AG09319 (cell line): Measurements from ENCODE around the gene SLC2A11.

DNA sequence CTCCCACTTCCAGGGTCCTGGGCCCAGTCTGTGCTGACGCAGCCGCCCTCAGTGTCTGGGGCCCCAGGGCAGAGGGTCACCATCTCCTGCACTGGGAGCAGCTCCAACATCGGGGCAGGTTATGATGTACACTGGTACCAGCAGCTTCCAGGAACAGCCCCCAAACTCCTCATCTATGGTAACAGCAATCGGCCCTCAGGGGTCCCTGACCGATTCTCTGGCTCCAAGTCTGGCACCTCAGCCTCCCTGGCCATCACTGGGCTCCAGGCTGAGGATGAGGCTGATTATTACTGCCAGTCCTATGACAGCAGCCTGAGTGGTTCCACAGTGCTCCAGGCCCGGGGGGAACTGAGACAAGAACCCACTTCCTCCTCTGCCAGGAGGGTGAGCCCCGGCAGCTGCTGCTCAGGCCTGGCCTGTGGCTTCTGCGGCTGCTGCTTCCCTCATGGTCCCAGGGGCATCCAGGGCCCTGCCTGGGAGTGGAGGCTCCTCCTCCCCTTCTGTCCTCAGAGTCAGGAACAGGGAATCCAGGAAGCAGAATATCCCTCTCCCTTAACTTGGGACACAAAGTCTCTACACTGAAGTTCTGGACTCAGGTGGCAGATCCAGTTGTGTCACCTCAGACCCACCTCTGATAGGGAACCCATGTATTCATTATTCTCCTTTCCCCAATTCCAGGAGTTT is 98.4 kb downstream of the ZNF280B start:
- RRBS, result 33% methylated on average over 1 of the region's 8 CpGs

- RRBS, result no CpG with 5 or more reads among the region's 7 CpGs
Measured at GRCh38 chr22:22506267-22507410, 1.9 kb downstream of the ZNF280B start.

- RRBS, result no CpG with 5 or more reads among the region's 5 CpGs
Measured at GRCh38 chr22:22519539-22519883, 559 bp downstream of the ZNF280A start.

DNA sequence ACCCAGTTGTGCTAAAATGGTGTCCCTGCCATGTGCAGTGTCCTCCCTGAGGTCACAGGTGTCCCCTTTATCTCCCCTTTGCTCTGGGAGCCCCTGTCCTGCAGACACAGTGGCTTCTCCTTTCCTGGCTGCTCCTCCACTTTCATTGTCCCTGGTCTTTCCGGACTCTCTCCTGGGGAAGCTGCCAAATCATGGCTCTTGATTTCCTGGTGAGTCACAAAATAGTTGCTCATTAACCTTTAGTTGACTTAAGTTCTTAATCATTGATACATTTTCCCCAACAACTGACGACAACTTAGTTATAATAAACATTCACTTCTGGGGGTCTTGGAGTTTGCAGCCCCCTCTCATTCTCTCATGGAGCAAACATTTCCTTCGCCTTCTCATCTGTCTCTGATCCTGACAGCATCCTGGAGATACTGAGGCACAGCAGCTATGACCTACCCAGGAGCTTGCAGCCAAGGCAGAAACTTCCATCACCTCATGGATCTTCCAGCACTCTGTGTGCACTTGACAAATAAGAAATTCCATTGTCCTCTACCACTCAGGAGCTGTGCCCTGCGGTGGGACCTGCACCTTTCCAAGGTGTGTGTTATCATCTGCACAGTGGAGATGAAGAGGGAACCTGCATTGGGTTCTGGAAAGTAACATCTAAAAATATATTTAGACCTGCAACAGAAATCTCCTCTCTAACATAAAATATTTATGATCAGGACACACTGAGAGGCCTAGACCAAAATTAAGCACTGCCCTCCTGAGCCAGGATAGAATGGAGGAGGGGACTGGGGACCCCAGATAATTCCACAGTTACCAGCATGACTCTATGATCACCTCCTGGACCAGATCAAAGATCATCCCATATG is 49.0 kb downstream of the GGTLC2 start:
- RRBS, result no CpG with 5 or more reads among the region's 4 CpGs

- RRBS, result no CpG with 5 or more reads among the region's 6 CpGs
Measured at GRCh38 chr22:22714762-22715248, 70.4 kb downstream of the GGTLC2 start.

- RRBS, result 30% methylated on average over 1 of the region's 13 CpGs
Measured at GRCh38 chr22:22895297-22895897, 7.8 kb downstream of the IGLL5 start.

GRCh38 chr22:23124381-23125139 is 17.2 kb downstream of the RSPH14 start:
- RRBS, result no CpG with 5 or more reads among the region's 22 CpGs

GRCh38 chr22:23179816-23180300 is 451 bp upstream of the BCR start:
- RRBS, result 2% methylated on average over 7 of the region's 19 CpGs

DNA sequence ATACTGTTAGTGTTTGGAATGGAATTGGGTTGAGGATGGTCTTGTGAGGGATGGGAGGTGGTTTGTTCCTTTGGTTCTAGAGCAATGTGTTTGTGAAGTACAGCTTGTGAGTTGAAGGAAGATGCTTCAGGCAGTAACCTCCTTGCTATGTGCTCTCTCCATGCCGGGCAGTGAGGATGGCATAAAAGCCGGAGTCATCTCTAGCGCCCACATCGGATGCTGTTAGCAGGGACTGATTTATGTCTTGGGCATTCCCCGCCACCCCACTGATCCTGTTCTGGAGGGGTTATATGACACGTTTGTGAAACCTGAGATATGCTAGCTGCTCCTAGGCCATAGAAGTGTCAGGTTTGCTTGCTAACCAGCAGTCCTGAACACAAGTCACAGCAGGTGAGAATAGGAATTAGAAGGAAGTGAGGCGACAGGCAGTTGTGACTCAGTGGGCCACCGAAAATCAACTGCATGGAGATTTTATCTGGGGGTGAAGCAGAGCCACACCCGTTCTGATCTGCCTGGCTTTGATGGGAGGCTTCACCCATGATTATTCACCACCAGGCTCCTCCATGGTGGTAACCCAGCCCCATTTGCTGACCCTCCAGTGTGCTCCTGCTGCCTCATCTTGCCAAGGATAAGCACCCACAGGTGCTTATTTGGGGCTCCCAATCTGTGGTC is 2.2 kb downstream of the BCR start:
- RRBS, result no CpG with 5 or more reads among the region's 9 CpGs

- RRBS, result no CpG with 5 or more reads among the region's 6 CpGs
Measured at GRCh38 chr22:23192078-23192607, 11.8 kb downstream of the BCR start.

DNA sequence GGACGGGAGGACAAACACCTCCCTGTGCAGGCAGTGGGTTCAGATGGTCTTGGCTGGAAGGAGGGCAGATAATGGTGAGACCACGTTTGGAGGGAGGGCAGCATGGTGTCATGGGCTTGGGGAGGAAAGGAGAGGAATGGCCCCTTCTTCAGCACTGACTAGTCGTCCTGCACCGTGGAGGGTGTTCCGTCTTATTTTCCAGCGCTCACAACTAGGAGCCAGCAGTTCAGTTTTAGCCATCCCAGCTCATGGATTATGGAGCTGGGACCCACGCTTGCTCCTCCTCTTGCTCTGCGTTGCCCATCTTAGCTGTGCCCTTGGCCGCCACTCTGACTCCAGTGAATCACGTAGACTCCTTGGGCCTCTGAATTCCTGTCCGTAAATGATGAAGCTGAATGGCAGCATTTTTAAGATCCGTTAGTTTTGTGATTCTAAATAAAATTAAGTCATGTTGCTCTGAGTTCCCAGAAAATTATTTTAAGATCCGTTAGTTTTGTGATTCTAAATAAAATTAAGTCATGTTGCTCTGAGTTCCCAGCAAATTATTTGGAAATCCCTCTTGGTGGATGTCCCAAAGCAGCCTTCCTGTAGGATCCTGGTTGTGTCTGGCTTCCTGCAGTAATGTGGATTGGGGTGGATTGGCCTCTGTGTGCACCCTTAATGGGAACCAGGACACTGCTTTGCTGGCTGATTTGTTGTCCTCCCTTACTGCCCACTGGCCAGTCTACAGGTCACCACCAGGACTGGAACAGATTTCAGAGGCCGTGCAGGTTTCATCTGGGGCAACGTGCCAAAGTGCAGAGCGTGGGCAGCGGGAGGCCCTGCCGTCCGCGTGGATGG is 23.9 kb downstream of the BCR start:
- RRBS, result no CpG with 5 or more reads among the region's 20 CpGs

GRCh38 chr22:23212442-23213037 is 32.2 kb downstream of the BCR start:
- RRBS, result no CpG with 5 or more reads among the region's 6 CpGs

- RRBS, result no CpG with 5 or more reads among the region's 22 CpGs
Measured at GRCh38 chr22:23263584-23264561, 83.6 kb downstream of the BCR start.

- RRBS, result 100% methylated on average over 2 of the region's 27 CpGs
Measured at GRCh38 chr22:23283584-23284709, 103.6 kb downstream of the BCR start.

DNA sequence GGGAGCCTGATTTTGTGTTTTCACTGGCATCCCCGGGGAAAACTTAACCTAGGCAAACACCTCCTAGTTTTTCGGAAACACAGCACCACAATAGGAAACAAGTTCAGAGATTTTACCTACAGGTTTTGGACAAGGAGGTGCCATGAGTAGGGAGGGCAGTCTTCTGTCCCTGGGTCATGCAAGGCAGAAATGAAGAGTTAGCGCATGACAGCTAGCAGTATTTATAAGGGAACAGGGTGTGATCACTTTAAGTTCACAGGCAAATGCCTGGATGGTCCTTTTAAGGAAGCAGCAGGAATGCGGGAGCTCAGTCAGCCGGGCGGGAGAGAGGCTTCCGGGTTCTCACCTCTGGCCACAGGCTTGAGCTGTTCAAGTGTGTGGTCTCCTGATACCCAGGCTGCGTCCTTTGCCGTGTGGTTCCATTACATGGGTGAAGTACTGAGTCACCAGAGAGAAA is 105.3 kb downstream of the BCR start:
- RRBS, result no CpG with 5 or more reads among the region's 9 CpGs

- RRBS, result 96% methylated on average over 6 of the region's 16 CpGs
Measured at GRCh38 chr22:23287547-23288363, 107.4 kb downstream of the BCR start.

GRCh38 chr22:23383244-23384503 is 196.4 kb downstream of the IGLL1 start:
- RRBS, result 58% methylated on average over 7 of the region's 34 CpGs

GRCh38 chr22:23744766-23745274 is 6.1 kb downstream of the ZNF70 start:
- RRBS, result no CpG with 5 or more reads among the region's 5 CpGs

DNA sequence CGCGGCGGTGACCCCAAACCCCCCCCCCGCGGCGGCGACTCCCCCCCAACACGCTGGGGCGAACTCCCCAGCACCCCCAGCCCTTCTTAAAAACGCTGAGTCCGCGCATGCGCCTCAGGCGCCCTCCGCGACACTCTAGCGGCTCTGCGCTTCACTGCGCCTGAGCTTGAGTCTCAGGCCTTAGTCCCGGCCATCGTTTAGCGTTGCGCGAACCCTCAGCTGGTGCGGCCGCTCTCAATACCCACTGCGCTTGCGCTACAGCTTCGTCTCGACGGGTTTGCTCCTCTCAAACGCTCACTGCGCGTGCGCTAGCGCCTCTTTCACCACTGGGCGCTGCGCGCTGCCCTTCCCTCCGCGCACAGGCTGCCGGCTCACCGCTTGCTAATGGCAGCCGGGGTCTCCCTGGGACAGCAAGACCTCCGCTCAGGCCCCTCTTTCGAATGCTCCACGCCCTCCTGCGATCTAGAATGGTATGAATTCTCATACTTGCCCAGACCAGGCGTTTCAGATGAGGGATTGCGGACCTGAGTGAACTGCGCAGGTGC is at the start of gene SLC2A11:
TSS of gene SLC2A11 (plus strand) at position 316 of the 545 bp plus-strand sequence.
- RRBS, result no CpG with 5 or more reads among the region's 51 CpGs